Pericardium (tissue), 1 donor: ENCODE measurements around the genes CEACAM16 and NKPD1.

DNA sequence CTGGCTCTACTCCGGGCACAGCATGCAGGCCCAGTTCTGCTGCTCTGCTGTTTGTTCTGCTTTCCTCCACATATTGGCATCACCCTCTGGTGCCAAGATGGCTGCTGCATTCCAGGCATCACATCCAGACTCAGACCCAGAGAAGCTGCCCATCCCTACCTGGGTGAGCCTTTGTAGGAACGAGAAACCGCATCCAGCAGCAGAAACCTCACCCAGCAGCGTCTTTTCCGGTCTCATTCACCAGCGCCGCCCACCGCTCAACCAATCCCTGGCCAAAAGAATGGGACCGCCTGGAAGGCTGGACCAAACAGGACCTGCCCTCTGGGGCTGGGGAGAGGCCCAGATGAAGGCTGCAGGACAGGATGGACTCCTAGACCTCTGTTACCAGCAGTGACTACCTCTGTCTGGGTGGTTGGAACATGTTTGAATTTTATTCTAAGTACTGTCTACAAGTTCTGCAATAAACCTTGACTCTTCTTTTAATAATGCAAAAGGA lies 5.6 kb upstream of the CEACAM19 start:
- RRBS, result no CpG with 5 or more reads among the region's 9 CpGs

DNA sequence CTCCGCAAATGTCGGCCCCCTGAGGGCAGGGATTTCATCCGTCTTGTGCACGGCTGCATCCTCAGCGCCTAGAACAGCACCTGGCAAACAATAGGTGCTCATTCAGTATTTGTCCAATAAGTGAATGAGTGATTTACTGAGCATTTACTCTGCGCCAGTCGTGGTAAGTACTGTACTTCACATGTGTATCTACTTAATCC lies at the start of gene CEACAM16:
CEACAM16 (plus strand) TSS at position 54 of the 200 bp plus-strand sequence.
- RRBS, result no CpG with 5 or more reads among the region's 7 CpGs

DNA sequence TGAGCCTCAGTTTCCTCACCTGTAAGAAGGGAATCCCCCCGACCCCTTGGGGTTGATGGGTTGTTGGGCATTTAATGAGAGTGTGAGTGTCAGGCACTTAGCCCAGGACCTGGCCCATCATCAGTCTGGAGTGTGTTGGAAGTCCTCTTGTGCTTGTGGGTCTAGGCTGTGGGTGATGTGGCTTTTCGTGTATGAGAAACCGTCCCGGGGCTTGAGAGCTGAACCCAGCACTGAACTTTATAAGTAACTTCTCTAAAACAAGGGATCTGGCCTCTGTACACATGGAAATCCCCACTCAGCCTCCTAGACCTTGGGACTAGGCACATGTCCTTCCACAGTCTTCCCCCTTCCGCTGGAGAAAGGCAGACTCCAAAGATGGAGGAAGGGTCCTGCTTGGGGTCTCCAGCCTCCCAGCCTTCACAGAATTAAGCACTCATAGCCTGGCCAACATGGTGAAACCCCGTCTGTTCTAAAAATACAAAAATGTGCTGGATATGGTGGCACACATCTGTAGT lies 9.8 kb upstream of the CBLC start:
- RRBS, result no CpG with 5 or more reads among the region's 6 CpGs

DNA sequence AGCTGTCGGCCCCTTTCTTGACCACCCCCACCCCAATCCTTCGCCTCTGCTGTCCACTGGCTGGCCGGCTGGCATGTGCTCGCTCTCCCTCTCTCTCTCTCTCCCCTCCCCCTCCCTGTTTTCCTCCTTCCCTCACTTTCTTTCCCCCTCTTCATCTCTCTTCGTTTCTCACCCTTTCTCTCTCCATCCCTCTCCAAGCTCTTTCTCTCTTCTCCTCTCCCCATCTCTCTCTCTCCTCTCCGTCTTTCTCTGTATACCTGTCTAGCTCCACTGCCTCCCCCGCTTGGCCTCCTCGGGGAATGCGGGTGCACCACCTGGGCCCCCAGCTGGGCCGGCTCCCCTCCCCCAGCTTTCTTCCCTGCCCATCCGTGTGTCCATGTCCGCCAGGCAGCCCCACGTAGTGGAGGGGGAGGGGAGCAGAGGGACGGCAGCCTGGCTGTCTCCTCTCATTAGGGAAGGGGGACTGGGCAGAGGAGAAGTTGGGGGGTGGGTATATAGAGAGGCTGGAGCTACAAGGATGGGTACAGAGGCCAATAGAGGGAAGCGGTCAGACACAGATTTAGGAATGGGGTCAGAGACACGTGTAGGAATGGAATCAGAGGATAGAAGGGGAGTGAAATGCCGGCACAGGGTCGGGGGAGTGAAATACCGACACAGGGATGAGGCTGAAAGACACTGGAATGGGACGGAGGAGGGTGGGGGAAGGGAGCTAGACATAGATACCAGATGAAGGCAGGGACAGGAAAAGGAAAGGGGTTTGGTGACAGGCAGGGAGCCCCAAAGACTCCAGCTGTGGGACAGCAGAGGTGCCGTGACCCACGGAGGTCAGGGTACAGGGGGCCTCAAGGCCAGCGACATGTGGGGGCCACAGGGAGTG lies 2.7 kb downstream of the NECTIN2 start:
- RRBS, result no CpG with 5 or more reads among the region's 23 CpGs

DNA sequence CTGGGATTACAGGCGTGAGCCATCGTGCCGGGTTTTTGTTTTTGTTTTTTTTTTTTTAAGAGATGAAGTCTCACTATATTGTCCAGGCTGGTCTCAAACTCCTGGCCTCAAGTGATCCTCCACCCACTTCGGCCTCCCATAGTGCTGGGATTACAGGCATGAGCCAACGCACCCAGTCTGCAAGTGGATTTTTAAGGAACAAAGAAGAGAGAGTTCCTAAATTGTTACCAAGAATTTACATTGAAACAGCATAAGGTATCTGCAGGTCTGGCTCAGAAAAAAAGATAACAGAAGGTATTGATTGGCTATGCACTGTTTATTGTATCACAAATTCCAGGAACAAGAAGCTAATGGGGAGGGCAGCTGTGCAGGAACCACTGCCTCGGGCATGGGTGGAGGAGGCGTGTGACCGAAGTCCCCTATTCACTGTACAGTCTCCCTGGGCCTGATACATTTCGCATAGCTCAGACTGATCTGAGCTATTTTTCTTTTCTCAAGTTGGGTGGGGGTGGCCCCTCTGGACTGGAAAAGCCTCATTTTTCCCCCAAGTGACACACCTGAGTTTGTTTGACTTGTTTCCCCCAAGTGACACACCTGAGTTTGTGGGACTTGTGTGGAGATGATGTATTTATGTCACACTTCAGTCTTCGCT lies 11.7 kb downstream of the NECTIN2 start:
- RRBS, result no CpG with 5 or more reads among the region's 10 CpGs

DNA sequence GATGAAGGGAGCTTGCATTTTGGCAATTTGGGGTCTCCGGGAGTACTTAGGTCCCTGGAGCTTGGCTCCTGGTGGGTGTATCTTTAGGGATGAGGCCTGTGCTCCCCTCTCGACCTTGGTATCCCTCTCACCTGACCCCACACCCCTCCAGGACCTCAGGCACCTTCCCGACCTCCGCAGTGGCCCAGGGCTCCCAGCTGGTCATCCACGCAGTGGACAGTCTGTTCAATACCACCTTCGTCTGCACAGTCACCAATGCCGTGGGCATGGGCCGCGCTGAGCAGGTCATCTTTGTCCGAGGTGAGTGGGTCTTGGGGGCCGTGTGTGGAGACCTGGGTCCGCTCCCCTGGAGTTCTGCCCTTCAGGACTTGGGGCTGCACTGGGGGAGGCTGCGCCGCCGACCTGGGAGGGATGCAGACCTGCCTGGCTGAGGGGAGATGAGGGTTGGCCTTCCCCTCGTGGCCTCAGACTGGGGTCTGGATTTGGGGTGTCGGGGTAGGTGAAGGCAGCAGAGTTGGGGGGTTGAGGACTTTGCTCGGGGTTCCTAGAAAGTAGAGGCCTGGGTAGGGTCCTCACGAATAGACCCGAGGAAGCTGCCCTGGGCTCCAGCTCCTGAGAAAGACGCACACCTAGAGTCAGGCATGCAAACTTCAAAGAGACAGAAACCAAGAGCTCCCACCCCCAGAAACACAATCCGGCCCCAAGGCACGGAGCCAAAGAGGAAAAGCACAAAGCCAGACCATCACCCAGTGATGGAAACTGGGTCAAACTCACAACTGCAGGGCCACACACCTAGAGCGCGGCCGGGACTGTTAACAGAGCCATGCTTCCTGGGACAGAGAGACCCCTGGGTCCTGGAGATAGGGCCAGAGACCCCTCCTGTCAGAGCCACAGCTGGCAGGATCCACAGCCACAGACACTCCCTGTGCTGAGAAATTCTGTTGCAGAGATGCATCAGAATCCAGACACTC lies 16.6 kb upstream of the TOMM40 start:
- RRBS, result no CpG with 5 or more reads among the region's 26 CpGs

DNA sequence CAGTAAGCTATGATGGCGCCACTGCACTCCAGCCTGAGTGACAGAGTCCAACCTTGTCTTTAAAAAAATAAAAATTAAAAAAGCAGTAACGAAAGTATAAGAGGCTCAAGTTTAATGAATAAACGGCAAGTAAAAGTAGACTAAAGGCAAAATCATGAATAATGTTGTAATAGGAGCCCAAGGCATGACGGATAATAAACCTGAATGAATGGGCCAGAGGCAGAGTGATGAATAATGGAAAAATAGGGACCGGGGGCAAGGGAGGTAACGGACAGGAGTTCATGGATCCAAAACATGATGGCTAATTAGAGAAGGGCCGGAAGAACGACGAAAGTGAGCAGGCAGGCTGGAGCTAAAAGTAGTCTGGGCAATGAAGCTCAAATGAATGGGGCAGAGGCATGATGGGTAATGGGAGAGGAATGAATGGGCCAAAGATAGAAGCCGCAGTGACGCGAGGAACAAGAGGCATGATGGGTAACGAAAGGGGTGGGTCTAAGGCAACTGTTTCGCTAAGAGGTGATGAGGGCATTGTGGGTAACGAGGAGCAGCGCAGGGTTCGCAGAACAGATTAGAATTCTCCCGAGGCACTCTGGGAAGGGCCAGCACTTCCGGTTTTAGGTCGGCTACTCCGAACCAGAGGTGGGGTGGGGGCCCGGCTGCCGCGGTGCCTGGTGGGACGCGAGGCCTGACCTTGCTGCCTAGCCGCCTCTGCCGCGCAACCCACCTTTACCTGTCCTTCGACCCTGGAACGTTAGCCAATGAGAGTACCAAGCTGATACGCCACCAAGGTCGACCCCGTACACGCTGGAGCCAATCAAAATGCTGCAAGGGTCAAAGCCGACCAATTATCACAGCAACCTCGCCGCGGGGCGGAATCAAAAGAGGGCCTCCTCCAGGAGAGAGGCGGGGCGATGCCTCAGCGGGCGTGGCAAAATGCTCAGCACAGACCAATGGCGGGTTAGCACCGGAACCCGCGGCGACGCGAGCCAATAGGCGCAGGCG lies 714 bp upstream of the TOMM40 start:
- RRBS, result 2% methylated on average over 13 of the region's 53 CpGs

- RRBS, result no CpG with 5 or more reads among the region's 12 CpGs
Measured at GRCh38 chr19:44907519-44907970, 1.9 kb downstream of the APOE start.

DNA sequence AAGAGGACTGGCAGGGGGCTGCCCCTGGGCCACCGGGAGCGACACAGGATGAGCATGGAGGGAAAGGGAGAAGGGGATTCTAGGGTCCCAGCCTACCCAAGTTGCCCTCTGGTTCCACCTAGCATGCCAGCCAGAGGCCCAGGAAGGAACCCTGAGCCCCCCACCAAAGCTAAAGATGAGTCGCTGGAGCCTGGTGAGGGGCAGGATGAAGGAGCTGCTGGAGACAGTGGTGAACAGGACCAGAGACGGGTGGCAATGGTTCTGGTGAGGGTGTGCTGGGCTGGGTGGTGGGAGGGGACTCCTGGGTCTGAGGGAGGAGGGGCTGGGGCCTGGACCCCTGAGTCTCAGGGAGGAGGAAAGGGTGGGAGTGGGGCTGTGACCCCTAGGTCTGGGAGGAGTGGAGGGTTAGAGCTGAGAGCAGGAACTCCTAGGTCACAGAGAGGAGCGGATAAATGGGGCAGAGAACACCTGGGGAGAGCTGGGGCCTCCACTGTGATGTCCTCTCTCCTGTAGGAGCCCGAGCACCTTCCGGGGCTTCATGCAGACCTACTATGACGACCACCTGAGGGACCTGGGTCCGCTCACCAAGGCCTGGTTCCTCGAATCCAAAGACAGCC lies 1.1 kb upstream of the APOC2 start:
- RRBS, result no CpG with 5 or more reads among the region's 10 CpGs

DNA sequence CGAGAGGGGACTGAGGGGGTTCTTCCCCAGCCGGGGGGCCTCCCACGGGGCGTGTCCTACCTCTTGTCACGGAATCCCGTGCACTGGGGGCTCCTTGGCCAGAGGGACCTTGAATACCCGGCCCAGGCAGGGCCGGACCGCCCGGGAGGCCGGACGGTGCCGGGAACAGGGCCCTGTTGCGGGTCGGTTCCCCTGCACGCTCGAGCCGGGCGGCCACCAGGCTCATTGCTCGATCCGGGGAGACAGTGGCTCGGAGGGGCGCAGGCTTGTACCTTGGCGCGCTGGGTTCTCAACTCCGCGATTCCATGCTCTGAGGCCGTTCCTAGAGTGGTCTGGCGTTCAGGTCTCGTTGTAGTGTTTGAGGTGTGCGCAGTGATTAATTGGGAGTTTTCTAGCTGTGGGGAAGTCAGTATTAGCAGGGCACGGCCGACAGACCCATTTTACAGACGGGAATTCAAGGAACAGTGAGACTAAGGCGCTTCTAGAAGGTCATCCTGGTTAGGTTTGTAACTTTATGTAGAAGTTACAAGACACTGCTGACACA lies 370 bp downstream of the CLPTM1 start:
- RRBS, result 2% methylated on average over 11 of the region's 35 CpGs

- RRBS, result no CpG with 5 or more reads among the region's 4 CpGs
Measured at GRCh38 chr19:45074772-45075050, 1.6 kb downstream of the ZNF296 start.

GRCh38 chr19:45079578-45080131 lies 595 bp downstream of the GEMIN7 start:
- RRBS, result 1% methylated on average over 1 of the region's 16 CpGs

- RRBS, result no CpG with 5 or more reads among the region's 14 CpGs
Measured at GRCh38 chr19:45154194-45154815, 6.5 kb downstream of the NKPD1 start.

DNA sequence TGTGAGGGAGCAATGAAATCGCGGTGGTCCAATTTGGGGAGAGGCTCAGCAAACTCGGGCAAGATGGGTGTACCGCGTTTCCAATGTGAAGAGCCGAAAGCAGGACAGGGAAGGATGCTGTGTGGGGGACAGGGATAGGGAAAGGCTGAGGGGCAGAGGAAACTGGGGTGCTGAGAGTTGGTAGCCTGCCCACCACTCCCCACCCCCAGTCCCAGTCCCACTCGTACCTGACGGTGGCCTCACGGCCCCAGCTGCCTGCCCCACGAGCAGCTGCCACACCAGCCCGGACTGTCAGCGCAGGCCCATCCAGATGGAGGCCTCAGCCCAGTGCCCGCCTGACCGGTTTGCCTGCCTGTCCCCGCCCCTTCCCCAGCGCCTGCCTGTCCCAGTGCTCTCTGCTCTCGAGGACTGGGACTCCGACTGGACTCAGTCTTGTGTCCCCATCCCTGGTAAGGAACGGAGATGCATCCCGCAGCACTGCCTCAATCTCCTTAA lies at the start of gene NKPD1:
NKPD1 (minus strand) TSS at position 285 of the 495 bp plus-strand sequence.
- RRBS, result 33% methylated on average over 4 of the region's 20 CpGs

GRCh38 chr19:45166623-45167480 lies 6.1 kb upstream of the NKPD1 start:
- RRBS, result no CpG with 5 or more reads among the region's 20 CpGs

GRCh38 chr19:45280312-45281313 lies 29.5 kb downstream of the MARK4 start:
- RRBS, result no CpG with 5 or more reads among the region's 29 CpGs

- RRBS, result 75% methylated on average over 2 of the region's 25 CpGs
Measured at GRCh38 chr19:45297492-45298207, 25.0 kb downstream of the CKM start.

- RRBS, result no CpG with 5 or more reads among the region's 7 CpGs
Measured at GRCh38 chr19:45304628-45305353, 17.9 kb downstream of the CKM start.

DNA sequence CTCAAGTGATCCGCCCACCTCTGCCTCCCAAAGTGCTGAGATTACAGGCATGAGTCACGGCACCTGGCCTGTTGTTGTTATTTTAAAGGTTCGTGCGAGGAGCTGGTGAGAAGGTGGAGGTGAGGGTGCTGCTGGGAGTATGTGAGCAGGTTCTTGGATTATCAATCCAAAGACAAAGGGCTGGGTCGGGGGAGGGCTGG lies 1.6 kb downstream of the CKM start:
- RRBS, result no CpG with 5 or more reads among the region's 5 CpGs

DNA sequence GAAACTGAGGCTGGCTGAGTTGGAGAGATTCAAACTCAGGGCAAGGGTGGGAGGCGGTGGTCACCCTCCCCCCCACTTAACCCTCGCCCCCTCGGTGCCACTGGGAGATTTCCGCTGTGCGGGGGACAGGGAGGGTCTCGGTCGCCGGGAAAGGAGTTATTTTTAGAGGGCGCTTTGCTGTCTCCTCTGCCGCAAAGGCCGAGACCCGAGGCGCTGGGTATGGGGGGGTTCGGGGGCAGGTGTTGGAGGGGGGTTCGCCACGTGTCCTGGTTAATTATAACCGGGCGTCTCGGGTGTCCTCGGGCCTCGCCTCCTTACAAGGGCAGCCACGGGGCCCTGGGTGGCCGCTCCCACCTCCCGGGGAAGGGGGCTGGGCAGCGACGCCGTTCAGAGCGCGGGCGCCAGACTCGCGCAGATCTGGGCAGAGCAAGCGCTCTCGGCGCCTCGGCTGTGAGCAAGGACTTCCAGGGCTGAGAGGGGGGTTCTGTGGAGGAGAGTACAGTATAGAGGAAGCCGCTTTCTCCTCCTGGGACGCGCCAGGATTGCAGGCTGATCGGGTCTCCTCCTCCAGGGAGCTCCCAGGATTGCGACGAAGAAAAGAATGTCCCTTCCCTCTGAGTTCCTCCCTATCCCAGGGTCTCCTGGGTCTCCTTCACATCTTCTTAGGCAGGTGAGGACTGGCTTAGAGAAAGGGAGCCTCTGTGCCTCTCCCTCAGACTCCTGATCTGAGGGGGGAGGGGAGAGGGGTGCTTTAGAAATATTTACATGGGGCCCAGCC lies 974 bp upstream of the CKM start:
- RRBS, result 2% methylated on average over 8 of the region's 42 CpGs